Right lobe of liver (tissue), 4 donors: ENCODE measurements around a stretch of chr3.

- PRO-cap, 4 experiments, result no peak in any of the 4 experiments
- RAMPAGE, long total RNA, 2 experiments, result no peak in any of the 2 experiments
Measured at GRCh38 chr3:98557287-98557758, 25.5 kb downstream of the GPR15 start.

GRCh38 chr3:98765884-98766156, 2.7 kb downstream of the ST3GAL6 start:
- PRO-cap, 4 experiments, result no peak in any of the 4 experiments
- RAMPAGE, long total RNA, 2 experiments, result no peak in any of the 2 experiments

- PRO-cap, 4 experiments, result peak in 3 of 4 experiments; most common plus-strand start chr3:98786529 (in 3); most common minus-strand start chr3:98786384 (in 1)
- RAMPAGE, long total RNA, 2 experiments, result no peak in any of the 2 experiments
Measured at GRCh38 chr3:98786042-98786801, 23.1 kb downstream of the ST3GAL6 start.

DNA sequence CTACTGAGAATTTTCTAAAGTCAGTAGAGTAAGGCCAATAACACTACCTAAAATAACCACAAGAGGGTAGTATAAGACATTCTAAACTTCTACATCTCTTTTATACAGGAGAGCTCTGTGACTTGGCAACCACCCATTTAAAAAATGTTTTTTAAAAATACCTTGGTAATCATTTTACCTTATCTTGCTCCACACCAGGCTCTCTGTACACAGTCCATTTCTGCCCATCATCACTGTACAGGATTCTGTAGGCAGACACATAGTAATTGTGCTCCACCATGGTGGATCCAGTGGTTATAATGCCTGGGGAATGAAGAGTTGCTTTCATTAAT, 54.4 kb downstream of the ST3GAL6 start:
- PRO-cap, 4 experiments, result no peak in any of the 4 experiments
- RAMPAGE, long total RNA, 2 experiments, result no peak in any of the 2 experiments

DNA sequence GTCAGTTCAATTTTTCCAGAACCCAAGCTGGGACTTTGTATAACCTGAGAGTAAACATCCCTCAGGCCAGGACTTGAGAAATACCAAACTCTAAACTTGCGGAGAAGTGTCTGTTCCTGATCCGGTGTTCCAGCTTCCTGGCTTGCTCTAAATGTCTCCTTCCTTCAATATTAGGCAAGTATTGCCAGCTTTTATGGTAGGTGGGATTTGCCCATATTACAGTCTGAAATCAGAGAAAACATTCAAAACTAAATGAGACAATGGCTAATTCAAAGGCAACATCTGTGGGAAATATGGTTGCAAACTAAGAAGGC, 88.4 kb upstream of the COL8A1 start:
- PRO-cap, 4 experiments, result no peak in any of the 4 experiments
- RAMPAGE, long total RNA, 2 experiments, result no peak in any of the 2 experiments

DNA sequence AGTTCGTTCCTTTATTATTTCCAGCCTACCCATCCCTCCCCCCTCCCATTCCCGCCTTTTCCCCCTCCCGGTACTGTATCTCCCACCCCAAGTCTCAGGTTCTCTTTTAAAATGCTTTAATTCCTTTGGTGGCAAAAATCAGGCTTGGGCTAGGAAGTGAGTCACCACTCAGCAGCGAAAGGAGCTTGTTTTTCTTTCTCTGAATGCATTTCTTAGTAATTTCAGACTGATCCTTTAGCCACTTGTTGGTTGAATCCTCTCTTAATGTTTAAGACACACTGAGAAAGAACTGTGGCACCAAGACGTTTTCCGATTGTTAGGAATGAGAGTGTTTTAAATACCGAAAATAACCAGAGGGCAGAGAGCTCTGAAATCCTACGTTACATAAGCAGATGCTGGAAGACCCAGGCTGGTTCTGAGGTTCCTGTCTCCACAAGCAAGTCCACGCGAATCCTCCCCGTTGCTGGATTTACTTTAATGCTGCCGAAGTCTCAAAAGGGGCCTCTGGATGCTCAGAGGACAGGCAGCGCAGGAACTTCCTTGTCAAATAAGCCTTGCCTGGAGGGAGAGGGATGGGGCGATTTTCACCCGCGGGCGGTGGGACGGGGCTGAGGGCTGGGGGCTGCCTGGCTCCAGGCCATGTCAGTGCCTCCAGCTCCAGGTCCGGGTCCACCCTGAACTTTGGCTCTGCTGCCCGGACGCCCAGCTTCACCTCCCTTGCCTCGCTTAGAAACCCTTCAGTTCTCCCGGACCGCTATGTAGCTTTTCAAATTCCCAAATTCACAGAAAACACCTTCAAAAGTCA, 815 bp upstream of the COL8A1 start:
- PRO-cap, 4 experiments, result peak in 2 of 4 experiments; most common plus-strand start position 218 of the sequence (in 1)
- RAMPAGE, long total RNA, 2 experiments, result no peak in any of the 2 experiments

GRCh38 chr3:99846293-99846981, 28.8 kb downstream of the CMSS1 start:
- PRO-cap, 4 experiments, result peak in 1 of 4 experiments; most common plus-strand start chr3:99846738 (in 1); most common minus-strand start chr3:99846481 (in 1)
- RAMPAGE, long total RNA, 2 experiments, result no peak in any of the 2 experiments

- PRO-cap, 4 experiments, result no peak in any of the 4 experiments
- RAMPAGE, long total RNA, 2 experiments, result no peak in any of the 2 experiments
Measured at GRCh38 chr3:99869508-99870031, 51.9 kb downstream of the CMSS1 start.

DNA sequence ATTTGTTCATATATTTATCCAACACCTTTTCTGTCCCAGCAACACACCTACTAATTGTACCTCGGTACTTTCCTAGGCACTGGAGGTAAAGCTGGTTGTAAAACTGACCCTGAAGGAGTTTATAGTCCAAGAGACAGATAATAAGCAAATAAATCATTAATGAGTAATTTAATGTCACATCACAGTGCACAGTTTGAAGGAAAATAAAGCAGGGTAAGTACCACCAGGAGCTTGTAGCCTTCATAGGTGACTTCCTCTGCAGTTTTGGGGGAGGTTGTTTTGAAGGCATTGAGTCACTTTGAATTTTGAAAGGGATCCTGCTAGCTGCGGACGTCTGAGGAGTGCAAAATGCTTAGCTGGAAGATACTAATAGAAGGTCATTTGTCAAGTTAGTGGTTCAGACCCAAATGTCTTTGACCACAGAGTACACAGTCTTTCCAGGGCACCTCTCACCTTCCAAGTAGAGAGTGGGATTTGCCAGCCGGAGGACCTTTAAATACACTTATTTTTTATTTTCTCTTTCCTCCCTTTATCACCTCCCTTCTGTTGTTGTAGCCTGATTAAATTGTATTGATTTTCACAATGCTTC, 53.8 kb downstream of the CMSS1 start:
- PRO-cap, 4 experiments, result no peak in any of the 4 experiments
- RAMPAGE, long total RNA, 2 experiments, result no peak in any of the 2 experiments

DNA sequence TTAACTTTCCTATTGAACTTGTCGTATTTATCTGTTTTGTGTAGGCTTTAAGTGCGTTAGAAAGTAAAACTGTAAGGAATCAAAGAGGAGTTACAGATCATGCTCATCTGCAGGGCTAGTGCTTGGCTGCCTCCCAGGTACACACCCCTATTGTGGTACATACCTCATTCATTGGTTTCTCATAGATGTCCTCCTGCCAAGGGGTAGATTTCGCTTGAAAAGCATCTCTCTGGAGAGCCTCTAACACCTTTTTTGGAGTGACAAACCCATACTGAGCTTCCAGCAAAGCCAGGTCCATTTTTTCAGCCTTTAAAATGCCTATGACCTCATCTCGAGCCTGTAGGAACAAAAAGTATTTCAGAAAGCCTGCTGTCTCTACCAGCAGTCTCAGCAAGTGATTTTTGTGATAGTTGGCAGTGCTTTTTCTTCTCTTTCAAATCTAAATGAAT, 112.1 kb downstream of the CMSS1 start:
- PRO-cap, 4 experiments, result no peak in any of the 4 experiments
- RAMPAGE, long total RNA, 2 experiments, result no peak in any of the 2 experiments

DNA sequence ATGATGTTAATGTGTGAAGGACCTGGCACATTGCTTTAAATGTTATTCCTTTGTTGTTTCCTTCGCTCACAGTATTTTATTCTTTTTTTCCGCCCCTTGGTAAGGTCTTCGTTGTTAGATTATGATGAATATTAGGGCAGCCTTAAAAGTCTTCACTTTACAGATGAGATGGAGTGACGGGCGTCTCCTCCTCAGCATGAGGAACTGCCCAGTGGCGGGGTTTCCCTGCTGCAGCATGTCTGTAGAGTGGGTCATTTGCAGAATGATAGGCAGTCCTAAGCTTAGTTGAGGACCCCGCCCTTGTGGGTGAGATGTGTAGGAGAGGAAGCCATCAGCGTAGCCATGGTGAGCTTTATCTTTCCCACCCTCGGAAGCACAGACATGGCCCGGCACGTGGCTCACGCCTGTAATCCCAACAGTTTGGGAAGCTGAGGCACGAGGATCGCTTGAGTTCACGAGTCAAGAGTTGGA, 818 bp downstream of the NIT2 start:
- PRO-cap, 4 experiments, result no peak in any of the 4 experiments
- RAMPAGE, long total RNA, 2 experiments, result no peak in any of the 2 experiments

DNA sequence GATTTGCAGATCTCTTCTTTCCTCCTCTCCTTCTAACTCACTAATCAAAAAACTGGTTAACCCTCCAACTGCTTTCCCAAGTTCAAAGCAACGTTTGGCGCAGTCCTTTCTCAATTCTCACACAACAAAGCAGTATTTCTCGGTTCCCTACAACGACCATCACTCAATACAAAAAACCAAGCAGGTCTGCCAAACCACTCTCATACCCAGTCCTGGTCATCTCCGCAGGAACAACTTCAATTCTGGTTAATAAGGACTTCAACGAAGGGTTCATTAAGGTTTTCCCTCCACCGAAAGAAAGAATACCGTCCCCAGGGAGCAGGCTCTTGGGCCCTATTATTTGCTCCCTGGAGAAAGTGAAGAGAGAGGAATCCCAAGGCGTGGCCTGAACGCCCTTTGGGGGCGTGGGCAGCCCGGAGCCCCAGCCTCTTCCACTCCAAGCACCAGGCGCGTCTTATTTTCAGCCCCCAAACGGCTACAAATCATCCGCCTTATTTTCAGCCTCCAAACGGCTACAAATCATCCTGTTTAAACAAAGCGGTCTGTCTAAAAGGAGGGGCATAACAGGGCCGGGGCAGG, 556 bp upstream of the TMEM45A start:
- PRO-cap, 4 experiments, result peak in 4 of 4 experiments; most common plus-strand start position 424 of the sequence (in 4); most common minus-strand start position 349 of the sequence (in 3)
- RAMPAGE, long total RNA, 2 experiments, result no peak in any of the 2 experiments

DNA sequence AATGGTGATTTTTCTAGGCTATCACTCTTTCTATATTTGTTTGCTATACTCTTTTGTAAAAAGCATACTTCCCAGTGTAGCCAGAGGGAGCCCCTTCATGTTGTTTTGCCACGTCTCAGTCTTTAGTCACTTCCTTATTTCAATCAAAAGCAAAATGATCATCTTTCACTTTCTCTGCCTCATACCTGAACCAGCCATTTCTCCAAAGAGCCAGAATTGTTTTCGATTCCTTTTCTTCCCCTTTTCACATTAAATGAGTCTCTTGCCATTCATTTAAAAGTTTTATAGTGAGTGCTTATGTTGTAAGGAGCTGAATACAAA, 41.4 kb downstream of the ADGRG7 start:
- PRO-cap, 4 experiments, result no peak in any of the 4 experiments
- RAMPAGE, long total RNA, 2 experiments, result no peak in any of the 2 experiments

DNA sequence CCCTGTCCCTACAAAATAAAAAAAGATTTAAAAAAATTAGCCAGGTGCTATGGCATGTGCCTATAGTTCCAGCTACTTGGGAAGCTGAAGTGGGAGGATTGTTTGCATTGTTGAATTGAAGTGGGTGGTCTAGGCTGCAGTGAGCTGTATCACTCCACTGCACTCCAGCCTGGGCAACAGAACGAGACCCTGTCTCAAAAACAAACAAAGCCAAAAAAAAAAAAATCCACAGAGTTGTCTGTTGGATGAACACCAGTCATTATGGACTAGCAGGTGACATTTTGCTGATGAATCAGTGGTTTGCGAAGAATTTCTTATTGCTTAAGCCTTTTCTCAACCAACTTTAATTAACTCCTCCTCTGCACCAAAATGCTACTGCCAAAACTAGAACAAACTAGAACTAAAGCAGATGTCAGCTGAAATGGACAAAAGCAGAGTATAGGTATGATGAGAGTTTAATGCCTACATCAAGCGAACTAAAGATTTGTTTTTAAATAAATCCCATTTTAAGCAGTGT, 28.6 kb downstream of the TFG start:
- PRO-cap, 4 experiments, result peak in 1 of 4 experiments; most common plus-strand start position 234 of the sequence (in 1)
- RAMPAGE, long total RNA, 2 experiments, result no peak in any of the 2 experiments

DNA sequence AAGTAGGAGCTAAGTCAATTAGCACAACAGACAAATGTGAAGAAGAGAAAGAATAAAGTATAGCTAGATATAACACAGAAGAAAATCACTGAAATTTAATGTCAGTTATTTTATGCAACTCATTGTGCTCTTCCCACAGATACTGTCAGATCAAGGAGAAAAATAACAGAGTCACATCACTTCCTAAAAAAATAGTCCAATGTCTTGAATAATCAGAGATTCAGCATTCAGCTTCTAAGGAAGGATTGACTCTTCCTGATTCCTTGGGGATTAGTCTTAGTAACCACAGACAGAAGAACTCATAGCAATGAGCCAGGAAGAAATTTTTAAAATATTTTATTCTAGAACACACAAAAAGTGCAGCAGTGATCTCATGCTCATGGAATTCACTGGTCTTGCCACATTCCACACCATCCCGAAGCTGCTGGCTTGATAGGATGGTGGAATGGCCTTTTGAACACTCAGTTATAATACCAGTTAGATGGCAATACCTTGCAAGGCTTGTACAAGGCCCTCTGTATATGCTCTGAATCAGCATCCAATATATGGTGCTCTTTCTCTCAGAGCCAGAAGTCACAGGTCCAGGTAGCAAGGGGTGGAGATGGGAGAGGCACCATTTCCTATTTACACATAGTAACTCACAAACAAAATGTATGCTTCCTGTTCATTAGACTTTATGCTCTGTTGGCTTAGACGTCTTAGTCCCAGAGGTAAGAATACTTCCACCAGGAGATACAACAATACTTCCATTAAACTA, 43.0 kb upstream of the ABI3BP start:
- PRO-cap, 4 experiments, result no peak in any of the 4 experiments
- RAMPAGE, long total RNA, 2 experiments, result no peak in any of the 2 experiments

DNA sequence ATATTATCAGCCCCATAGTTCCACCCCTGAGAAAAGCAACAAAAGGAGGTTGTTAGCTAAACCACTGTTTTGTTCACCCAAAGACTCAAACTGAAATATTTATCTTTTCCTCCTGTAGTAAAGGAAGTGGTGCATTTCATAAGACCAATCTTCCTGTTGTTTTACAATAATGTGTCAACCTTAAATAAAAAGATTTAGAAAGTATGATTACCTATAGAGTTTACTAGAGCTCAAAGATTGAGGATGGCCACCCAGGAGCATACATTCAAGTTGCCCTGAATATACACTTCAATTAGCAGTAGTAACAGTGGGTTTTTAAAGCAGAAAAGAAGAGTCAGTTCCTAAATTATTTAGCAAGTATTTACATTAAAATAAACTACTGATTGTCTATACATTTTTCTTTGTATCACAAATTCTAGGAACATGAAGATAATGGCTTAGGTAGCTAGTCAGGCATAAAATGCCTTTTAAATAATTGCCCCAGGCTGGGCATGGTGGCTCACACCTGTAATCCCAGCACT, 18.5 kb upstream of the TRMT10C start:
- PRO-cap, 4 experiments, result no peak in any of the 4 experiments
- RAMPAGE, long total RNA, 2 experiments, result no peak in any of the 2 experiments

DNA sequence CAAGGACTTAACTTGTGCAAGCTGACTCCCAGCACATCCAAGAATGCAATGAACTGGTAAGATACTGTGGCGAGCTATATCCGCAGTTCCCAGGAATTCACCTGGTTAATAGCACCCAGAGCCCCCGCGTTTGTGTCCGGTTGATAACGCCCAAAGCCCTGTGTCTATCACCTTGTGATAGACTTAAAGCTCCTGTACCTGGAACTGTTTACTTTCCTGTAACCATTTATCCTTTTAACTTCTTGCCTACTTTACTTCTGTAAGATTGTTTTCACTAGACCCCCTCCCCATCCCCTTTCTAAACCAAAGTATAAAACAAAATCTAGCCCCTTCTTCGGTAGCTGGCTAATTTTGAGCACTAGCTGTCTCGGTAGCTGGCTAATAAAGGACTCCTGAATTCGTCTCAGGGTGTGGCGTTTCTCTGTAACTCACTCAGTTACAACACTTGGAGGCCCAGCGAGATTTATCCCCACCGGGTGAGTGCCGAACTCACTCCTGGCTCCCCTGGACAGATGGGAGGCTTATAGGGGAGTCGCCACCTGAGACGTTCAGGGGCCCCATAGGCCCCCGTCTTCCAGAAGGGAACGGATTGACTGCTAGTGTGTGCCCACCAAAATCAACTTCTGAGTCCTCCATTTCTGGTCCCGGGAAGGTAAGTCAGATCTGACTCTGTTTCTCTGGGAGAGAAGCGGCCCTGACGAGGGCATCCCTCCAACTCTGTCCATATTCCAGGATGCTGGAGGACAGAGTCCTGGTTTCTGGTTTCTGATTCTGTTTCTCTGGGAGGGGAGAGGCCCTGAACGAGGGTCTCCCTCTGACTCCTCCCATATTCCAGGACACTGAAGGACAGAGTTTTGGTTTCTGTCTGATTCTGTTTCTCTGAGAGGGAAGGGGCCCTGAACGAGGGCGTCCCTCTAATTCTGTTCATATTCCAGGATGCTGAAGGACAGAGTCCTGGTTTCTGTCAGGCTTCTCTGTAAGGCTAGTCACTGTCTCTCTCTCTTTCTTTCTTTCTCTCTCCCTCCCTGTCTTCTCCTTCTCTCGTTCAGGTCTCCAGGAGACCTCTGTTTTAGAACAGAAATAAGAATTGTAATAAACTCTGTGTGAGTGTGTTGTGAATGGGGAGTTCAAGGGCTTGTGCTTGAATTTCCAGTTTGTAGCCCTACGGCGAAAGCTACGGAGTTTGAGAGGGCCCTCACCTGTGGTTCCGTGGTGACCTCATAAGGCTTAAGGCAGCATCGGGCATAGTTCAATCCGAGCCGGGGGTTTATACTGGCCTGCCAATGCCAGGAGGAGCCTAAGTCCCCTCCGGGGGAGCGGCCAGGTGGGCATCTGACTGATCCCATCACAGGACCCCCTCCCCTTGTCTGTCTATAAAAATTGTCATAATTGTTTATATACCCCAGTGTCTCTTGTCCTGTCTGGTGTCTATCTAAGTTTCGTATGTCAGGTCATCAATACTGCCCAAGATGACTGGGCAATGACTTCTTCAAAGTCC, 44.2 kb downstream of the ZBTB11 start:
- PRO-cap, 4 experiments, result no peak in any of the 4 experiments
- RAMPAGE, long total RNA, 2 experiments, result no peak in any of the 2 experiments

DNA sequence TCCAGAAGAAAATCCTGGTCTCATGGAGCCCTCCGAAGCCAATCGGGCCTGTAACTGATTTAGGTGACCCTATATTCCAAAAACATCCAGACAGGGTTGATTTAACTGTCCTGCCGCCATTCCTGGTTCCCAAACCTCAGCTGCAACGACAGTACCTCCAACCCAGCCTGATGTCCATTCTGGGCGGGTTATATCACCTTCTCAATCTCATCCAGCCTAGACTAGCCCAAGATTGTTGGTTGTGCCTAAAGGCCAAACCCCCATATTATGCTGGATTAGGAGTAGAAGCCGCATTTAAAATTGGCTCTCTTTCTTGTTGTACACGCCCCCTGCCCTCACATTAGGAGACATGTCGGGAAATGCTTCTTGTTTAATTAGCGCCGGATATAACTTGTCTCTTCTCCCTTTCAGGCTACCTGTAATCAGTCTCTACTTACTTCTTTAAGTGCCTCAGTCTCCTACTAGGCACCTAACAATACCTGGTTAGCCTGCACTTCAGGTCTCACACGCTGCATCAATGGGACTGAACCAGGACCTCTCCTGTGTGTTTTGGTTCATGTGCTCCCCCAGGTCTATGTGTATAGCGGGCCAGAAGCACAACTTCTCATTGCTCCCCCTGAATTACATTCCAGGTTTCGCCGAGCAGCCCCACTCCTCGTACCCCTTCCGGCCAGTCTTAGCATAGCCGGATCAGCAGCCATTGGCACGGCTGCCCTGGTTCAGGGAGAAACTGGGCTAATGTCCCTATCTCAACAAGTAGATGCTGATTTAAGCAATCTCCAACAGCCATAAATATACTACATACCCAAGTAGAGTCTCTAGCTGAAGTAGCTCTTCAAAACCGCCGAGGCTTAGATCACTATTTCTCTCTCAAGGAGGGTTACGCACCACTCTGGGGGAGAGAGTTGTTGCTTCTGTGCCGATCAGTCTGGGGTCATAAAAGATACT, 36.4 kb downstream of the ZBTB11 start:
- PRO-cap, 4 experiments, result no peak in any of the 4 experiments
- RAMPAGE, long total RNA, 2 experiments, result no peak in any of the 2 experiments

DNA sequence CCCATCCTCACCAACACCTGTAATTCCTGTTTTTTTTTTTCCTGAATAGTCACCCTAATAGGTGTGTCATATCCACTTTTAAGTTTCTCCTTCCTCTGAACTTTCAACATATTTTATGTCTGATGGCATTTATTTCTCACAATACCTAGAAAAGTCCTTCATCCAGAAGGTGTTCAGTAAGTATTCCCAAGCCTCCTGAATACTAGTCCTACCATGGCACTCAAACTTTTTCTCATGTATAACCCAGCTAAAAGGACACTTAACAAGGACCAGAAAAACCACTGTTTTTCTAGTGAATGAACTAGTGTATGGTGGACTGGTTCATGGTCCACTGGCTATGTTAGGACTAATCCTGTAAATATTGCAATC, 1.4 kb downstream of the RPL24 start:
- PRO-cap, 4 experiments, result no peak in any of the 4 experiments
- RAMPAGE, long total RNA, 2 experiments, result no peak in any of the 2 experiments

GRCh38 chr3:101720593-101721190, 3.7 kb upstream of the CEP97 start:
- PRO-cap, 4 experiments, result no peak in any of the 4 experiments
- RAMPAGE, long total RNA, 2 experiments, result no peak in any of the 2 experiments